Colonic mucosa (tissue), 1 donor: ENCODE data around the gene GOLGA8A.

GRCh38 chr15:34359418-34360276 lies 7.3 kb downstream of the LPCAT4 start:
- PRO-cap: no peak

- PRO-cap: unidirectional peak, minus-strand start at chr15:34437785
Observed at GRCh38 chr15:34437606-34438050, at the start of gene GOLGA8A. TSS of gene GOLGA8A (minus strand) at chr15:34437808.

- PRO-cap: no peak
Observed at GRCh38 chr15:35301040-35301476, 216.0 kb upstream of the NANOGP8 start.

DNA sequence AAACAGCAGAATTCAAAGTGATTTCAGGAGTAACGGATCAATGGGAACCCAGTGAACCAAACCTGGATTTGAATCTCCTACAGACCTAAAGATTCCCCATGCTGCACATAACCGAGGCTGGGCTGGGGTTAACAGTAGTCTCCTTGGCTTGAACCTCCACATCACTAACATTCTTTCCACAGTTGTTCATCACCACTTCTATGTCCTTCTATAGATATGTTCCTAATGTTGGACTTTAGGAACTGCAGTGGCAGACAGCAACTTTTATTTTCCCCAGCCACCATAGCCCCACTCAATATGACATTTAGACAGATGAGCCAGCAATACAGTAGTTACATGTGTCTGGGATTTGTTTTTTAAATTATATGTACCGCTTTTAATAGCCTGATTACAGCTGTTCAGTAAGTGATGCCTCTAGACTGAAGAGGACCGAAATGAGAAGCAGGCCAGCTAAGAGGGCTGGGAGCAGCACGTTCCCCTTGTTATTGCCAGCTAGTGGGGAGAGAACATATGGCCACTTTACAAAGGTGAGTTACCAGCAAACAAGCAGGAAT lies 472.7 kb upstream of the CDIN1 start:
- PRO-cap: no peak

- PRO-cap: no peak
Observed at GRCh38 chr15:36580309-36580588, 823 bp downstream of the CDIN1 start.

- PRO-cap: no peak
Observed at GRCh38 chr15:36594470-36594973, 15.1 kb downstream of the CDIN1 start.

- PRO-cap: bidirectional peak, plus-strand start at chr15:37101851, minus-strand start at chr15:37101739; unidirectional peak, plus-strand start at chr15:37102235
Observed at GRCh38 chr15:37101624-37102789, 1.7 kb upstream of the MEIS2 start.

GRCh38 chr15:37994831-37995030 lies 60.3 kb downstream of the TMCO5A start:
- PRO-cap: no peak

- PRO-cap: unidirectional peak, minus-strand start at chr15:38129601; unidirectional peak, plus-strand start at chr15:38130072
Observed at GRCh38 chr15:38129433-38130218, 123.0 kb upstream of the SPRED1 start.

- PRO-cap: no peak
Observed at GRCh38 chr15:38130219-38130615, 122.4 kb upstream of the SPRED1 start.

DNA sequence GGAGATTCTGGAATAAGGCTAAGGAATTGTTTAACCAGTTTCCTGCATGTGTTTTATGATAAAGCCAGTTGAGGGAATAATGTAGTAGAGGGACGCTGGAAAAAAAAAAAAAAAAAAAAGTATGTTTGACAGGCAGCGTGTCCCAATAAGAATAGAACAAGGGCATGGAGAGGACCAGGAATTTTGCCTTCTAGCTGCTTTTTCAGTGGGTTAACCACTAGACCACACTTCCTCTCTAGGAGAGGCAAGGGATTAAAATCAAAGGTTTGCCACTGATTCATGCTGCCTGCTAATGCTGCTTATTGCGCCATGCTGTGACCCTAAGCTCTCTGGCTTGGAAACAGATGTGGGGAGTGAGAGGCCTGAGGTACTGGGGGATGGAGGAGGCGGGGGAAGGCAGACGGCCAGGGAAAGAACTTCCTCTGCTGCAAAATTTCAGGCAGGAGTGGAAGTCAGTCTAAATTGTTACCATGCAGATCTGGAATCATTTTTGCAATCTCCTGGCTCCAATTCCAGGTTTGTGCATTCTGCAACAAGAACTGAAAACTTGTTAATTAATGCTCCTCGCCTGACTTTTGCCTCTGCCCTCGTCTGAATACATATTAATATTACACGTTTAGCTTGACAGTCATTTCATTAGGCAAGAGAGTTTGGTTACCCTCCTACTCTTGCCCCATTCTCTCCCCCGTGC lies 121.9 kb upstream of the SPRED1 start:
- PRO-cap: no peak

GRCh38 chr15:38401763-38402152 lies 52.2 kb upstream of the FAM98B start:
- PRO-cap: no peak

GRCh38 chr15:38560343-38560970 lies 4.2 kb downstream of the RASGRP1 start:
- PRO-cap: no peak

DNA sequence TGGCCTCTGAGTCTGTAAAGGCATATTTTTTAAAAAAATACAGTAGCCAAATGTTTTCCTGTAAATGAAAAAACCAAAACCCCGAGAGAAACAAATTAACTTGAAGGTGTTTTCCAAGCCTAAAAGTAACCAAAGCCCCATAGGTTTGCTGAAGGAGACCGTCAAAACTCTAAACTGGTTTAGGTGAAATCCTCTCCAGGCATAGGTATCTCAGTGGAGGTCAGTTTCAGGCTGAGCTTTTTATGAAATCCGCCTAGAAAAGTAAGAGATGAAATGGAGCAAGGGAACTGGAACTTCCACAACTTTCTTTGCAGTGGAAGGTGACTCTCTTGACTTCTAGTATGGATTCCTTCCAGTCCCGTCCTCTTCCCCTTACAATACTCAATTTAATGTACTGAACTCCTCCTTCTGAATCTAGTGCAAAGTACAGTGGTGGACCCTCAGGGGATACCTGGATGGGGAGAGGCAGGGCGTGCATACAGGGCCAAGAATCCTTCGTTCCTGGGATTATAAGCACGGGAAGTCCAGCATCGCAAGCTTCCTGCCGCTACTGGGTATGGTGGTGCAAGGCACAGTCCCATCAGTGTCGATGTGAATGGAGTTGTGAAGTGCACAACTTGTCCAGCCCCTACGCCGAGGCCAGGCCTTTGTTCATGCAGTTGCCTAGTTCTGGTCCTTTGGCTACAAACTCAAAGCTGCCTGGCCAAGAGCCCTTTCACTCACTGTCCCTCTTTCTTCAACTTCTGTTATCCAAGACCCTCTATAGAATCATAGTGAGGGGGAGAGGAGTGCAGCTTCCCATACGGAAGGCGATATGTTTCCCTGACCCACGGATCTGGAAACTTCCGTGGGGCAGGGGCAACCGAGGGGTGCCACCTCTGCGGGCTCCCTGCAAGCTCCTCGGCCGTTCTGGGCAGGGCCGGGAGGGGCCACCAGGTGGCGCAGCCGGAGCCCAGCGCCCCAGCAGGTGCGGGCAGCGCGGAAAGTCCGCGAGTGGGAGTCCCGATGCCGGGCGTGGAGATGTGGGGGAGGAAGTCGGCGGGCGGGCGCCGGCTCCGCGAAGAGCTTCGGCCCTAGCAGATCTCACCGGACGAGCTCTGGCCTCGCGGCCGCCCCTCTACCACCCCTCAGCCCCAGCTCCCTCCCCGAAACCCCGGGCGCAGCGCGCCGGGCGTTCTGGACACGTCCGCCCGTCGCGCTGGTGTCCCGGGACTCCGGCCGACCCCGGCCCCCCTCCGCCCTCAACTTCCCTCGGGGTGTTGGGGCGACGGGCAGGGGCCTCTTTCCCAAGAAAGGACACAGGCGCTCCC lies 900 bp downstream of the RASGRP1 start:
- PRO-cap: bidirectional peak, plus-strand start at position 983 of the sequence, minus-strand start at position 911 of the sequence

- PRO-cap: no peak
Observed at GRCh38 chr15:39139923-39140461, 440.9 kb upstream of the THBS1 start.

- PRO-cap: no peak
Observed at GRCh38 chr15:39195783-39196335, 385.0 kb upstream of the THBS1 start.

GRCh38 chr15:39584767-39585145 lies 3.9 kb downstream of the THBS1 start:
- PRO-cap: unidirectional peak, plus-strand start at chr15:39585057

GRCh38 chr15:39587202-39587641 lies 6.3 kb downstream of the THBS1 start:
- PRO-cap: unidirectional peak, plus-strand start at chr15:39587408; unidirectional peak, plus-strand start at chr15:39587460; unidirectional peak, plus-strand start at chr15:39587535

GRCh38 chr15:39592978-39593877 lies 12.3 kb downstream of the THBS1 start:
- PRO-cap: unidirectional peak, plus-strand start at chr15:39593258; unidirectional peak, plus-strand start at chr15:39593311; unidirectional peak, plus-strand start at chr15:39593459

- PRO-cap: no peak
Observed at GRCh38 chr15:39996741-39997191, 42.2 kb downstream of the SRP14 start.